Measurements from ENCODE around the genes AQP1, ADCYAP1R1, PDE1C and DPY19L1.

DNA sequence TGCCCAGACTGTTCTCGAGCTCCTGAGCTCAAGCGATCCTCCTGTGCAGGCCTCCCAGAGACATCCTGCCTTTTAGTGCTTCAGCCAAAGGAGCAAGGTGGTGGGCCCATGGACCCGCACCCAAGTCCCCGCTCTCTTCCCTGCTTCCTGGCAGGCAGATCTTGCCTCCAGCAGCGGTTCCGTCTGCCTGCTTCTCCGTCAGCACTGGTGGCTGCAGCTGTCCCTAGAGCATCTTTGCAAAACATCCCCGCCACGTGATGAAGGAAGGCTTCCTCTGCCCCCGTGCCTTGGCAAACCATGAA, 13.4 kb upstream of the AQP1 start:
- PRO-cap: no peak

GRCh38 chr7:30911132-30912155, at the start of gene AQP1:
Gene AQP1 (plus strand): TSS chr7:30911853.
- PRO-cap: bidirectional peak, plus-strand start at chr7:30911853, minus-strand start at chr7:30911752

DNA sequence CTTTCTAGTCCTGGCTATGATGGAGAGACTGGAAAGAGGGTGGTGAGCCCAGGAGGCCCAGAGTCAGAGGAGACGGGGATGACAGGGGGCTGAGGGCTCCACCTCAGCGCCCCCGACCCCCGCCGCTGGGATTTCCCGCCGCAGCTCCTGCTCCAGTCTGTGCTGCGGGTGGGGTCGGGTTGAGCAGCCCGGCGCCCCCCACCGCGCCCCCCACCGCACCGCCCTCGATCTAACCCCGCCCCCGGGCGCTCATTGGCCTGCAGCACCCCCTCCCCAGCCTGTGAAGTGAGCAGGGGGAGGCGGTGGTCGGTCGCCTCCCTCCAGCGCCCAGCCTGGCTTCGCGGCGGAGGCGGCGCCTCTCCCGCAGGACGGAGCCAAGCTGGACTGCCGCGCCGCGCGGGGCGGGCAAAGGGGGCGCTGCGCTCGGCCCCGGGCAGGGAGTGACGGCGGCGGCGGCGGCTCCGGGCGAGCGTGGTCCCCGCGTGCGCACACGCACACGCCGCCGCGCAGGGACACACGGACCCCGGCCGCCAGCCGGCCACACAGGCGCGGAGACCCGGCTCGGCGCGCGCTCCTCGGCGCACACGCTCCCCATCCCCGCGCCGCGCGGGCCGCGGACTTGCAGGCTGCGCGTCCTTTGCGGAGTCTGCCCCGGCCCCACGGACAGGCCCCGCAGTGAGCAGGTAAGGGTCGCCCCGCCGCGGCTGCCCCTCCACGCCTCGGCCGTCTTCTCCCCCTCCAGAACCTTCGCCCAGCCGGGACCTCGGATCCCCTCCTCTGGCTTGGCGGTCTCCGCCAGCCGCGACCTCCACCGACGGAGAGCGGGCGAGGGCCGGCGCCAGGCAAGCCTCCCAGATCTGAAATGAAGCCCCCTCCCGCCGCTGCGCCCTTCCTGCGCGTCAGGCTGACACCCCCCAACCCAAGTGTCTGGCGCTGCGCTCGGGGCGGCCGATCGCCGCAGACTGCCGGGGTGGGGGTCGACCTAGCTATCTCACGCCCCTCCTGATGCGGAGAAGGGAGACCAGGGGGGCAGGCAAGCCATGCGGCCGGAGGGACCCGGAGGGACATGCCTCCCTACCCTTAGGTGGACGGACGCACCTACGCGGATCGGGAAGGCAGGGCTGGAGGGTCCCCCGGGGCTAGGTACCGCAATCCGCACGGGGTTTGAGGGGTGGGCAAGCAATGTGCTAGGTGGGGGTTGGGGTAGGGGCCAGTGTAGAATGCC, at the start of gene ADCYAP1R1:
ADCYAP1R1 (plus strand) TSS at position 313 of the 1,225 bp plus-strand sequence.
- PRO-cap: bidirectional peak, plus-strand start at position 366 of the sequence, minus-strand start at position 159 of the sequence

DNA sequence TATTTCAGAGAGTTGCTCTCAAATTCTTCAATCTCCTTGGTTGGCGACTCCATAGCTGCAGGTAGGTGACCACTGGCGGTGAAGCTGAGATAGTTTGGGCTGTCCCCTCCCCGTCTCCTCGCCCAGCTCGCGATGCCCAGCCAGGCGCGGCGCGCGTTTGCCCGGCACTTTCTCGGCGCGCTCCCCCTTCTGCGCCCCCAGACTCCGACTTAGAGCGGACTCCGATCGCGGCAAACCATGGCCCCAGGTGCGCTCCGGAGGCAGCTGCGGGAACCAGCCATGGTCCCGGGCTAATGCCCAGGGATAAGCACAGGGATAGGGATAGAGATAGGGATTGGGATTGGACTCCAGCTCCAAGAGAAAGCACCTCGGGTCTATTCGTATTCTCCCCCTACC, at the start of gene PDE1C:
PDE1C (minus strand) TSS at position 67 of the 396 bp plus-strand sequence.
- PRO-cap: no peak

- PRO-cap: unidirectional peak, minus-strand start at chr7:32299270
Measured at GRCh38 chr7:32298635-32299713, 191.2 kb downstream of the LSM5 start.

DNA sequence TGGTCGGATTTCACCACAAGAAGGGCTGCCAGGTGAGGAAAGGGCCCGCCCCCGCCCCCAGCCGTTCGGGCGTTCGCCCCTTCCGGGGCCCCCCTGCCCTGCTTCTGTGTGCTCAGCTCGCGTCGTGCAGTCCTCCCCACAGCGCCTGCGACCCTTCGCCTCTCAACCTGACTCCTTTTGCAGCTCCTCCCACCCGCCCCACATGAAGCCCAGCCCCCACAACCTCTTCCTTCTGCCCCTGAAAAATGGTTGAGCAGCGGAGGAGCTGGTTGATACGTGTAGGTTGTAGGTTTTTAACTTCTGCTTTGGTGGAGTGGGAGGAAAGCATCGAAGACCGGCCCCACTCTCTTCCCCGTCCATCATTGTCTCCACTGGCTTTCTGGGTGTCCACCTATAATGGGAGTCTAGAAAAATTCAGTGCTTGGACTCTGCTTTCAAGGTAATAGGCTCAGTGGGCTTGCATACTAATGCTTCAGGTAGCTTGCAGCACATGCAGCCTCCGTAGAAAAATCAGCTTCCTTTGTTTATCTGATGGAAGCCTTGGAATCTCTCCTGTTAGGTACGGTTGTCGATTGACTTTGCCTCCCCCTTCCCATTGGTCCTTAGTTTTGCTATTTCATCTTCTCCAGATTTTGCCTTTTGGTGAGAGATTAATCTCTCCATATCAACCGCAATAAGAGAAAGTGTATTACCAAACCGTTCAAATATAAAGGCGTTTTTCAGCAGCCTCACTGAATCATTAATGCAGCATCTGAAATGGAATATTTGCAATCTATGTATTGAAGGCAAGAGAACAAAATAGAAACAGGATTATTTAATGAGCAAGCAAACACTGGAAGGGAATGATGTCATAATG, 710 bp downstream of the AVL9 start:
- PRO-cap: unidirectional peak, minus-strand start at position 143 of the sequence

DNA sequence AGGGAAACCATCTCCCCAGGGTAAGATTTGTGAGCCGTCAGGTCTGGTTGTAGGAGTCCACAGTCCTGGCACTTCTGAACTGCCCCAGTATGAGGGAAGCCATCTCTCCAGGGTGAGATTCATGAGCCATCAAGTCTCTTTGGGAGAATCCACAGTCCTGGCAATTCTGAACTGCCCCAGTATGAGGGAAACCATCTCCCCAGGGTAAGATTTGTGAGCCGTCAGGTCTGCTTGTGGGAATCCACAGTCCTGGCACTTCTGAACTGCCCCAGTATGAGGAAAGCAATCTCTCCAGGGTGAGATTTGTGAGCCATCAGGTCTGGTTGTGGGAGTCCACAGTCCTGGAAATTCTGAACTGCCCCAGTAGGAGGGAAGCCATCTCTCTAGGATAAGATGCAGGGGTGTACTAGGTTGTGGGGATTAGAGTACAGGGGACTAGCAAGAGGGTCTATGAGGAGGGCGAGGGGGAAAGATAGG, 15.8 kb downstream of the AVL9 start:
- PRO-cap: no peak

DNA sequence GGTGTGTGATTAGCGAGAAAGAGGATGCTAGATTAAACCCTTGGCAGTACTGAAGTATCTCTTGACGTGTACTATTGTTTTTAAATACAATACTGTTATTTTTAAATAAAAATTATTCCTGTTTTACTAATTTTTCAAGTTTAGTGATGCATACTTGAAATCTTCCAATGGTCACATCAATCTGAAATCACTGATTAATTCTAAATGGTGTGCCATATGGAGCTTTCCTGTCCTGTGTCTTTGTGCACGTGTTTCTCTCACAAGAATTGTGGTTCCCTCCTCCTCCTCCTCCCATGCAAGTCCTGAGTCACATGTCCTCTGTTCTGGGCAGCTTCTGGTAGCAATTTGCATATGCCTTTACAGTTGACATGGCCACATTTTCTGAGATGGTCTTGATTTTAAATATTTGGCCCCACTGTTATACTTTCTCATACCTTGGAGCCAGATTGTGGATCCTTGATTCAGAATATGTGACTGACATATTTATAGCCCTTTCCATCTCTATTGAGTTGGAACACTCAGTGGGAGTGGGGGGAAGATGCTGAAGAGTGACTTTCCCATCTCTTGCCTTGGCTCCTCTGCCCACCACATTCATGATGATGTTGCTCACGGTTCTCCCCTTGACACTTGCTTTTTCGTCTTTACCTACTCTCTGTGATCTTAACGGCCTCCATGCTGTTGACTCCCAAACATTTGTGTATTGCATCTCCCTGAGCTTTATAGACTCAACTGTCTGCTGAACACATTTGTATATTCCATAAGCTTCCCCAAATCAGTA, 28.4 kb downstream of the KBTBD2 start:
- PRO-cap: no peak

DNA sequence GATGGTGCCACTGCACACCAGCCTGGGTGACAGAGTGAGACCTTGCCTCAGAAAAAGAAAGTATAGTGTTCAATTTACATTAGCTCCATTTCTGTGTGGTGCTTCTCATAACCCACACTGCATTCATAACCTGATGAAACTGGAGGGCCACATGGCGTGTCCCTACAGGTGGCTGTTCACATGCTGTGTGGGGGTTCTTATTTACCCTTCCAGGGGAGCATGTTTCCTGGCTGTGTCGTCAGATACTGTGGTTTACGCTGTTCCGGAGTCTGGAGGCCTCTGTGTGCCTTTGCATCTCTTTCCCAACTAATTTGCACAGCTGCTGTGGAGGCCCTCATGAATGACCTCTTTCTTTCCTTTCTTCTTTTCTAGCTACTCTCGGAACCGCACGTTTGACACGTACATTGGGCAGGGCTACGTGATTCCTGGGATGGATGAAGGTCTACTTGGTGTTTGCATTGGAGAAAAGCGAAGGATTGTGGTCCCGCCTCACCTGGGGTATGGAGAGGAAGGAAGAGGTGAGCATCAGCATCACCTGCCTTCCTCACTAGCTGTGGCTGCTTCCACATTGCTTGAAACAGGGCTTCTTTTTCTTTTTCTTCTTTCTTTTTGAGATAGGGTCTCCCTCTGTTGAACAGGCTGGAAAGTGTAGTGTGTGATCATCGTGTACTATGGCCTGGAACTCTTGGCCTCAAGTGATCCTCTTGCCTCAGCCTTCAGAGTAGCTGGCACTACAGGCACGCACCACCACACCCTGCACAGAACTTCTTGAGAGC, 31.1 kb downstream of the FKBP9 start:
- PRO-cap: no peak

GRCh38 chr7:32992943-32993209, 35.6 kb downstream of the FKBP9 start:
- PRO-cap: no peak

DNA sequence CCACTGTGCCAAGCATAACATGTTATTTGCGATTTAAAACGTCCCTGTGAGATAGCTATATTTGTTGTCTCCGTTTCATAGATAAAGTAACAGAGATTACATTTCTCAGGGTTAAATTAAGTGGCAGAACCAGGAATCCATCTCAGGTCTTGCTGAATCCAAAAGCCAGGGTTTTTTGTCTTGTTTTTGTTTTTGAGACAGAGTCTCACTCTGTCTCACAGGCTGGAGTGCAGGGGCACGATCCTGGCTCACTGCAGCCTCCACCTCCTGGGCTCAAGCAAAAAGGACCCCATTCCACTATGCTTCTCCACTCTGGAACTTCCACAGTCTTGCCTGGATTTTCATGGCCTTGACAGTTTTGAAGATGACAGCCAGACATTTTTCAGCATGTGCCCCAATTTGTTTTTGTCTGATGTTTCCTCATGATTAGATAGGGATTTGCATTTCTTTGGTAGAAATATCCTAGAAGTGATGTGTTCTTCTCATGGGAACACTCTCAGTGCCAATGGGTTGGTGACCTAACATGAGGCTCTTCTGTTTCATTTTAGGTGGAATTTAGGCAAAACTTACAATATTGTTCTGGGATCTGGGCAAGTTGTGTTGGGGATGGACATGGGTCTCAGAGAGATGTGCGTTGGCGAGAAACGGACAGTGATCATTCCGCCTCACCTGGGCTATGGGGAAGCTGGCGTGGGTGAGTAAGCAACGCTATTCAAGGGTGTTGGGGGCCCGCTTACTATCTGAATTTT, 42.5 kb downstream of the FKBP9 start:
- PRO-cap: no peak

GRCh38 chr7:33722327-33723255, 182.7 kb upstream of the BMPER start:
- PRO-cap: no peak

DNA sequence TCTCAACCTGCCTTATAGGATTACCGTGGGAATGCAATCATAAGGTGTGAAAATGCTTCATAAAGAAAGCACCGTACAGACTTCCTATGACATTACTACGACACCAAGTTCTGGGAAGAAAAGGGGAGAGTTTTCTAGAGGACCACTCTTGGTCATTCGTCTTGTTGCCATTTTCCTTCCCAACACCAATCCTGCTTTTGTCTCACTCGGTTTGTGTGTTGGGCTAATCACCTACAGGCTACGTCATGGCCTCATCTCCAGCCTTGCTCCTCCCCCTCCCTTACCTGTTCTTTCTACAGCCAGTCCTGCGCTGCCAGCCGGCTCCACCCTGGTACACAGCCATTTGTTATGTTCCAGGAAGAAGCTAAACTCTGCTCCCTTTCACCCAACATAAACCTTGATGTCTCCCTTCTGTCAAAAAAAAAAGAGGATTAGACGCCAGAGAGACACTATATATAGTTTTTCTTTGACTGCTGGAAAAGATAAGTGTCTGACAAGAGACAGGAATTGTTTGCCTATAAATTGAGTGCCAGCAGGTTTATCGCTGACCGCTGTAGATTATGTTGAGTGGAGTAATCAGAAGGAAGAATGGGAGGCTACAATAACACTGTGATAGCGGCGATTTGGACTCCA, 171.5 kb upstream of the BMPER start:
- PRO-cap: no peak

DNA sequence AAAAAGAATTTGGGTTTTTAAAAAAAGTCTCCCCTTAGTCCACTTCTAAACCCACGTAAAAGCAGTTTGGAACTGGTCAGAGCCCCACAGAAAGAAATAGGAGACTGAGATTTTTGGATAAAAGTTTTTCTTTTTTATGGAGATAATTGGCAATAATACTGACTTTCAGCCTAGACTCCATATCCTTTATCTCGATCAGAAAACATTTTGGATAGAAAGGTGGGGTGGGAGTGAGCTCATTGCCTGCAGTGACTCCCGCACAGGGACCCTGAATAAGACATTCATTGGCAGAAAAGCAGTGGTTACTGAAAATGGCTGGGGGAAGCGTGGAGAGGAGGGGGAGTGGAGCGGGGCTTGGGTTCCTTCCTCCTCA, 90.5 kb upstream of the BMPER start:
- PRO-cap: no peak

- PRO-cap: no peak
Measured at GRCh38 chr7:33904247-33904694, 1.1 kb upstream of the BMPER start.

DNA sequence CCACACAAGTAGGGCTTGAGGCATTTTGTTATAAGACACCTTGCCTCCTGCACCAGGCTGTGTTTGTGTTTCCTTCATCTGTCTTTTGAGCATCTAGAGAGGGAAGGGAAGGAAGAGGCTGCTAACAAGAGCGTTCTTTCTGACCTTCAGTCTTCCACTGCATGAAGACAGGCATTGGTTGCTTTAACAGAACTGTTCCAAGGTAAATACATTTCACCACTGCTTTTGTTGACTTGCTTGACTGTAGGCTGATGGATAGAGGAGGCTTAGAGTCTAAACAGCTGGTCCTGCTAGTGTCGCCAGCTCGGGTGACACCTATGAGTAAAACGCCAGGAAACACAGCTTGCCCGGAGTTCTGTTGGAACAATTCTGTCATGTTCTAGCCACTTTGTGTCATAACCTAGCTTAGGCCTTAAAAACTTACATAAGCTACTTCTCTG, 252.9 kb downstream of the BMPER start:
- PRO-cap: no peak

DNA sequence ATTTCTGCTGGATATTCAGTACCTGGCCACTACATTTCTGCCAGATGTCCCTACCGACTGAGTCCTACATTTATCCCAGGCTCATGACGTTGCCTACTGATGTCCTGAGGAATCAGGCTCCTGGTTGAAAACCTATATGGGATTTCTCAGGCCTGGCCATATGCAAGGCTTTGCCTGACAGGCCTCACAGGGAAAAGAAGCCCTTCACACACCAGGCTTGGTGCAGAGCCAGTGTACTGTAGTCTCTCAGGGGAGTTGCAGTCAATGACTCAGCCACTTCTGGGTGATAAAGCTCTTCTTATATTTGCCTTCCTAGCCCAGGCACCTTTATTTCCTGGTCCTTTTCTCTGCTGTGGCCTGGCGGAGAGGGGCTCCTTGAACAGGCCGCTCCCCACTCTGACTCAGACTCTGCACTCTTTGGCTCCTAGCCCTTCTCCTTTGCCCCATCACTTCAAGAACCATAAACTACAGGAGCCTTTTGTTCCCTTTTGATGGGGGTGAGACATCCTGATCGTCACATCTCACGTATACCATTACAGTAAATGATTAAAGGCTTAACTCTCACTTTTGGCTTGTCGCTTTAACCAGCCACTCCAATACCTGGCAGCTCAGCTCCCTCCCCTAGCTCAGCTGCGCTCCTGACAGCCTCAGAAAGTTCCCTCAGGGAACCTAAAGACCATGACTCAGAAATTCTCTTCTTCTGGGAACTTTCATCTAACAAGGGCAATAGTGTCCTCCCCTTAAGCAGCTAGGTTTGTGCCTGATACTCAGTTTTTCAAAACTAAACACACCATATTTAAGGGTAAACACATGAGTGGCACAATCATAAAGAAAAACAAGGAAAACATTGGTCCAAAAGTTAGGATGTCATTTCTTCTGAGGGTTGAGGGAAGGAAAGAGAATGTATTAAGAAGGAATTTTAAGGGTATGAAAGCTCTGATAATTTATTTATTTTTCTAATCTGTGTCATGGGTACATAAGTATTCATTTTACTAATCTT, 33.4 kb downstream of the DPY19L1 start:
- PRO-cap: no peak

DNA sequence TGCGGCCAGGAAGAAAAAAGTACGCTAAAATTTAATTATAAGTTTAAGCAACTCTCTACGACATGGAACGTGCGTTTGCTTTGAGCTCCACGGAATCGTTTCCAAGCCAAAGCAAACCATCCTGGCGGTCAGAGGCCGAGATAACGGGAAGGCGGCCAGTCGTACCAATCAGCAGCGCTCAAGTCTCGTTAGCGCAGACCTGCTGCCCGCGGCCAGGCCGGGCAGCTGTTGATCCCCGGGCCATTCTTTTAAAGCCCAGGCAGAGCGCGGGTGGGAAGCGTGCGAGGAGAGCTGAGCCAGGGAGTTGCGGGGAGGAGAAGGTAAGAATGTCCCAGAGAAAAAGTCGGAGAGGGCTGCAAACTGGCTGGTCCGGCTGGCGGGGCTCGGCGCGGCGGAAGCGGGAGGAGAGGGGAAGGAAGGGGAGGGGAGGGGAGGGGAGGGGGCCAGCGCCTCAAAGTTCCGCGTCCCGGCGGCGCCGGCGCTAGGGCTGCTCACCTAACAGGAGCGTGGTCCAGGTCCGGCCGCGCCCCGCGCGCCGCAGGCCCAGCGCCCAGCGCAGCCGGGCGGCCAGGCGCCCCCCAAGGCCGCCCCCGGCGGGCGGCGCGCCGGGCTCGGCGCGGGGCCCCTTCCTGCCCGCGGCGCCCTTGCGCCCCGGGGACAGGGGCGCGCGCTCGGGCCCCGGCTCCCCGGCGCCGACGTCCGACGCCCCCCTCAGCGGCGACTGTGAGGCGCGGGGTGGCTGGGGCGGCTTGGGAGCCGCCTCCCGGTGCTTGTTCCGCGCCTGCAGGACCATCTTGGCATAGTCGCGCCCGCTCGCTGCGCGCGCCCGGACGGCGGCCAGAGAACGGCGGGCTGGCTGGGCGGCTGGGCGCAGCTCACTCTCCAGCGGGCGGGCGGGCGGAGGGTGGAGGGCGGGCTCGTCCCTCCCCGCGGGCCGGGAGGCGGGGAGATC, at the start of gene DPY19L1:
DPY19L1 (minus strand) TSS at position 884 of the 952 bp plus-strand sequence.
- PRO-cap: bidirectional peak, plus-strand start at position 196 of the sequence, minus-strand start at position 101 of the sequence; bidirectional peak, plus-strand start at position 494 of the sequence, minus-strand start at position 362 of the sequence; bidirectional peak, plus-strand start outside the sequence, minus-strand start at position 846 of the sequence

DNA sequence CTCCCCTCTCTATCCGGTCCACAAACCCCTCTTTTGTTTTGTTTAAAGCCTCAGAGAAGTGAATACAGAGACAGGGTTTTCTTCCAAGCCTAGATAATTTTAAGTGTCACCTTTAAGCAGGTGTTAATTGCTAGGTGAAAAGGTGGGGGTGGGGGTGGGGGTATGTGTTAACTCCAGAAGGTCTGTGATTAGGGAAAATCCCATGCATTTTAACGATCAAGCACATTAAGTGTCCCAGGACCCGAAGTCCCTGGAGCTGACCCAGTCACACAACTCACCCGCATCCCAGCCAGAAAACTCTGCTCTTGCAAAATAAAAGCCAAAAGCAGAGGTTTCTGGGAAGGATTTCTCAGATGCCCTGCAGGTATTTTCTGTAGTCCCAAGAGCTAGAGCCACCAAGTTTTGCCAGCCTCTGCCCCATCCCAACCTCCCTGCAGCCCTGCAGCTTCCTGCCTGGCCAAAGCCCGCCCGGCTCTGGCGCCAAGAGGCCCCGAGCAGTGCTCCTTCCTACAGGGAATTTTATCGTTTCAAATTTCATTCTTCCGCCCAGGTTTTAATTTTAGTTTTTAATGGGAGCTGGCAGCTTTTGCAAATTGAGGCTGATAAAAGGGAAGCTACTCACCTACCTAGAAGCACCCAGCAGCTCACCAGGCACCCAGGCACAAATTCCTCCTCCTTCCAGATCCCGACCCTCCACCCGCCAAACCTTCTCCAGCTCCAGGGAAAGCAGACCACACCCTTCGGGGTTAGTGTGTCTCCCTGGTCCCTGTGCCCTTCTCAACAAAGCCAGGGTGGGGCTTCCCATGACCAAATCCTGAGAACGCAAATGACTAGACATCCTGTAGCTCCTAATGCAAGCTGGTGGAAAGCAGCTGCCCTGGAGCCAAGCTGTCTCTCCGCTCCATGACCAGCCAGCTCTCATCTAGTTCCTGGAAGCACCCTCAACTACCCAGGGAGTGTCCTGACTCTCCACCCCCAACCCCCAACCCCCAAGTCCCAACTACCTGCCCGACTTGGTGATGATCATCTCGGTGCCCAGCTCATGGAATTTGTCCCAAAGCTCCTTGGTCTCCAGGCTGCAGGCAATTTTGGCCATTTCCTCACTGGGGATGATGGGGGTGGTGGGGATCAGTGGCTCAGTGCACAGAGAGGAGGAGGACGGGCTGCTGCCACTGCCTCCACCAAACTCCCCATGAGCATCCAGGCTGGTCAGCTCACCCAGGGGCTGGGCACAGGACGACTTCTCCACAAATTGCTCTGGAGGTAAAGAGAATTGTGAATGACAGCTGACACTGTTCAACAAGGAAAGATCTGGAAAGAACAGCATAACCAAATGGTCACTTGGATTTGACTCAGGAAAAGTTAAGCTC, 4.5 kb downstream of the TBX20 start:
- PRO-cap: no peak

DNA sequence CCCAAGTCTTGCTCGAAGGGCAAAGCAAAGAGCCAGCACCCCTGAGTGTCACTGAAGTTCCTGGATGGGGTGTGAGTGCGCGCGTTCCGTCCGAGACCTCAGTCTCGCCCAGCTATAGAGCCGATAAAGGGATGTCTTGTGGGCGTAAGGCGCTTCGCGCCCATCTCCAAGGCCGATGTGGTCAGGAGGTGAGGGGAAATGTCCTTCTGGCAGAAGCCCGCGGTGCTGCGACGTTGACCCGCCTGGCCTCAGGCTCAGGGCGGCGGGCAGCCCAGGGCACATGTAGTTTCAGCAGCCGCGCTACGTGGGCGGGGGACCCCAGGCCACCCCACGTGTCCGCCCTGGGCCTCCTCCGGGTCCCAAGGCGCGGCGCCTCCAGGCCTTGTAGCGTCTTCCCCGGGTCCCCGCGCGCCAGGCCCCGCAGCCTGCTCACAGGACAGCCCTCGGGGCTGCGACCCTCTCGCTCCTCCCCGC, 4.1 kb upstream of the TBX20 start:
- PRO-cap: unidirectional peak, minus-strand start at position 256 of the sequence

All from cardiac septum (tissue), 1 donor.